Subcutaneous preadipocyte (primary cell): ENCODE data around the gene CALML3.

GRCh38 chr10:3484222-3484560, 300.8 kb downstream of the KLF6 start:
- CAGE, long polyA plus RNA = no peak

GRCh38 chr10:3493859-3495247, 290.7 kb downstream of the KLF6 start:
- CAGE, long polyA plus RNA = no peak

DNA sequence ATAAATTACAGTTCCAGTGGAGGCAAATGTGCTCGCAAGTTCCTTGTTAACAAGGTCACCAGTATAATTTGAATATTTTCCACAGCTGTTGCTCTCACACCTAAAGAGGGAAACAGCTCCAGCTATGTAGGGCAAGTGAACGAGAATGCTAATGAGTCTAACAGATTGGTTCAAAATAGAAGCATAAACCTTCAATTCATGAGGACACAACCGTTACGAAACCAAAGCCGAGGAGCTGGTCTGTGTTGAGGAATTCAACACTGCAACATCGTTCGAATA, 161.3 kb downstream of the KLF6 start:
- CAGE, long polyA plus RNA = no peak

- CAGE, long polyA plus RNA = no peak
These were observed 30.1 kb downstream of the KLF6 start for GRCh38 chr10:3754809-3755460.

- CAGE, long polyA plus RNA = no peak
These were observed 29.4 kb downstream of the KLF6 start for GRCh38 chr10:3755461-3756134.

DNA sequence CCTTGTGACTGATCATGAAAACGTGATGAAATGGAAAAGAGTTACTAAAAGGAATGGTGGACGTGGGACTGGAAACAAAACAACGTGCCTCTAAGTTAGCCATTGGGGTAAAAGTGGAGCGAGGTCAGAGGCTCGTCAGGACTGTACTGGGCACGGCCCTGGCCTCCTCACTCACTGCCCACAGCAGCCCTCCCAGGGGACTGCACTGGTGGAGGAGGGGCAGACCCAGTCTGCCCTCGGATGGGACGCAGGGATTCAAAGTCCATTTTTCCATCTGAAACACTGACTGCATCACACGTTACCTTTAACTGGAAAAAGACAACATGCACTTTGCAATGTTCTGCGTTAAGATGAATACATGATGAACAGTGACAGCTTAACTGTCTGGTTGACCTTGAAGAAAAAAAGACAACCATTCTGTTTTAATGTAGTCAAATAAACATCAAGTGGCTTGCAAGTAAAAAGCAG, 19.0 kb downstream of the KLF6 start:
- CAGE, long polyA plus RNA = no peak

DNA sequence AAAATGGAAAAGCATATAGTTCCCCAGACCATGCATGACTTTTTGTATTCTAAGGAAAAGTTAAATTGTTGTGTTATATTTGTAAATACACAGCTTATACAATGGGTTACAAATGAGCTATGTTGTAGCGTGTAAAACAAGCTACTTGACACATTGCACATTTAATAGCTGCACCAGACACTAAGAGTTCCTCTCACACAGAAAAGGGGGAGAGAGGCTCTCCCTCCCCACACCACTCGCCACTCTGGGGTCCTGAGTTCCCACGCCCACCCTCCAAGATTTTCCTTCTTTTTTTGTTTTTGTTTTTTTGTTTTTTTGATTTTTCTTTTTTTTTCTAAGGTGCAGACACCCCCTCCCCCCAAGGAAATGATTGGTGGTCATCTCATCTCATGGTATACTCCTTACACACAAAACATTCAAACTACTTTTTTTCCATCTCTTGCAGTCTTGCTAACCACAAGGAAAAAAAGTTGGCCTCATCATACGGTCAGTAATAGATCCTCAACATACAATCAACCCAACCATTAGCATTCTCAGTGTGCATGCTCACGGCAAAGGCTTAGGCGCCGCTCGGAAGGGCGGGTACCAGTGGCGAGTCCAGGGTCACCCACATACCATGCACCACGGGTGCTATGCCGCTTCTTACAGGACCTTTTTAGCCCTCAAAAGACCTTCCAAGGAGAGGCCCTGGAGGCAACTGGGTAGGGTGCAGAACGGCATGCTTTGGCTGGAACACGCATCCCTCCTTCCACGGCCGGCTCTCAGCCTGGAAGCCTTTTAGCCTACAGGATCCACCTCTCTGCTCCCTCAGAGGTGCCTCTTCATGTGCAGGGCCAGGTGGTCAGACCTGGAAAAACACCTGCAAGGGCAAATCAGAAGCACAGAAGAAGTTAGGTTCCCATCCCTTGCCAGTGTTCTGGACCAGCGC, 6.0 kb downstream of the KLF6 start:
- CAGE, long polyA plus RNA = no peak

GRCh38 chr10:3783682-3784572, 1.1 kb downstream of the KLF6 start:
- CAGE, long polyA plus RNA = no peak

GRCh38 chr10:3852996-3853416, 68.0 kb upstream of the KLF6 start:
- CAGE, long polyA plus RNA = no peak

DNA sequence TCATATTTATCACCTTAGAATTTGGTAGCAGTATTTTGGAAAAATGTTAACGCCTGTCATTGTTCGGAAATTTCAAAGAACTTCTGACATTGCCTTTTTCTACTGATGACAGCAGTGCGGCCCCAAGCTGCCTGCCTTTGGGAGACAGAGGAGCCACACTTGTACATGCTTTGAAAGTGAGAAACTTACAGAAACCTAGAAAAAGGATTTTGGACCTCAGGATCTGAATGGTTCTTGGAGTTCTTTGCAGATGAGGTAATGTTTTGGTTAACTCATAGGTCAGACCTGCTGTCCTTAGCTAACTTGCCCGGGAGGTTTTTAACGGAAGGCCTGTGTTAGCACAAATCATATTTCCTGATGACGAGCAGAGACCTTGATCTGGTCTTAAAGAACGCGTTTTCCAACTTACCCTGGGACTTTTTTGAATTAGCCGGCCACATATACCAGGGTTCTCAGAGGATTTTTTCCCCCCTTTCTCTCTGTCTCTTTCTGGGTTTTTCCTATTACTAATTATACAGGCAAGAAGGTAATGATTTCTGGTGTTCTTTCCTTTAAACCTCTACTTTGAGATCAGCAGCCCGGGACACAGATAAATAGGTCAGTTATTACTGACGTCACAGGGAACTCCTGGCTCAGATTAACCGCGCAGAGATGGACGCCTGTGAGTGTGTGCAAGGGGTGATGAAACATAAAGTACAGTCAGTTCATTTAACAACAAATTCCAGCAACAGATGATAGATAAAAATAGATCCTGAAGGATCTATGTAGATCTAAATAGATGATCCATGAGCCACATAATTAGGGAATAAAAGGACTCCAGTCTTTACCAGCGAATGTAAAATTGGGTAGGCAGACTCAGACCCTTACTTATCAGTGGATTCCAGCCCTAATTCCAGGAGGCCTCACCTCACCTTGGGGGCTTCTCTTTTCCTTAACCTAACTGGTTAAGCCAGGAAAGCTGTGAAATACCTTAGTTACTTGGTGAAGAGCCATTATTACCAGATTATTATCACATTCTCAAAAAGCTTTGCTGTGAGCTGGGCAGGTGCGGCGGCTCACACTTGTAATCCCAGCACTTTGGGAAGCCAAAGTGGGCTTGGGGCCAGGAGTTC, 101.9 kb upstream of the KLF6 start:
- CAGE, long polyA plus RNA = no peak

- CAGE, long polyA plus RNA = no peak
These were observed 206.9 kb upstream of the KLF6 start for GRCh38 chr10:3991961-3992317.

DNA sequence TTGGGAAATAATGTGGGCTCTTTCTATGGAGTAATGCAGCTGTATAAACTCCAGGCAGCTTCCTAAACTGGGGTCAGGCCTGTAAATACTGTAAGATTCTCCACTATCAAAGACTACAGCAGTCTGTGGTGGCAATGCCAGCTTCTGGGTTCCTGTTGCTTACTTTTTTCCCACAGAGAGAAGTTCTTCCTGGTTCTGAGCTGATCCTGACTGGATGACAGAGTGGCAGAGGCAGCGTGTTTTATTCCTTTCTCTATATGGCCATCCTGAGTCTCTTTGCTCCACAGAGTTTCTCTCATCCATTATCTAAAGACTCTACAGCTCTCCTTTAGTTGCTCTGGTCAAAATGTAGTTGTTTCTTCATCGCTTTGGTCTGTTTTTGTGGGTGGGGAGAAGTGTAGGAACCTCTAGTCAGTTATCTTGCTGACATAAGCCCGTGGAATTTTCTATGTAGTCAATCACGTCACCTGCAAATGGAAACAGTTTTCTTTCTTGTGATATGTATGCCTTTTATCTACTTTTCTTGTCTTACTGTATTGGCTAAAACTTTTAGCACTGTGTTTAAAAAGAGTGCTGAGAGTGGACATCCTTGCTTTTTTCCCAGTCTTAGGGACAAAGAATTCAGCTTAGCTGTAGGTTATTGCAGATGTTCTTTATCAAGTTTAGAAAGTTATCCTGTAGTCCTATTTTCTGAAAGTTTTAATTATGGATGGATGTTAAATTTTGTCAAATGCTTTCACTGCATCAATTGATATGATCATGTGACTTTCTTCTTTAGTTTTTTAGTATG, 42.2 kb downstream of the AKR1E2 start:
- CAGE, long polyA plus RNA = no peak

DNA sequence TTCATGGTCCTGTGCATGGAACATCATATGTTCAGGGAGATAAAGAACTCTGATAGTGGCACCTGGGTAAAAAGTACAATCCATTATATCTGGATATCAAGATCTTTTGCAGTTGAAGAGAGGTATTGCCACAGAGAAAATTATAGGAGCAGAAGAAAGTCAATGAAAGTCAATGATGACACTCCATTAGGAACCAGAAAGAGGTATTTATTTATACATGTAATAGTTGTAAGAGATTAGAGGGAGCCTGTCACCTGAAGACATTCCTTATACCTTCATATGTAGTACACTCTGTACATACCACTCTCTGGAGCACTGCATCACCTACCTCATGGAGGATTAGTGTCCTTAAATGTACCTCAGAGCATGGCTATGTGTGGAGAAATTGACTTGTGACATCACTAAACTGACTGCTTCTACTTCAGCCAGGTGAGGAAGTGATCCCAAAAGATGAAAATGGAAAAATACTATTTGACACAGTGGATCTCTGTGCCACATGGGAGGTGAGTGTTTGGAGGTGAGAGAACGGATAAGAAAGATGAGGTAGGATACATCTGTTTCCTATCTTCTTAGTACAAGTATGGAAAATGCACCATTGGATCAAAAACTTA, 4.8 kb downstream of the AKR1C1 start:
- CAGE, long polyA plus RNA = no peak

- CAGE, long polyA plus RNA = no peak
These were observed 34.0 kb downstream of the NET1 start for GRCh38 chr10:5445993-5447102.

DNA sequence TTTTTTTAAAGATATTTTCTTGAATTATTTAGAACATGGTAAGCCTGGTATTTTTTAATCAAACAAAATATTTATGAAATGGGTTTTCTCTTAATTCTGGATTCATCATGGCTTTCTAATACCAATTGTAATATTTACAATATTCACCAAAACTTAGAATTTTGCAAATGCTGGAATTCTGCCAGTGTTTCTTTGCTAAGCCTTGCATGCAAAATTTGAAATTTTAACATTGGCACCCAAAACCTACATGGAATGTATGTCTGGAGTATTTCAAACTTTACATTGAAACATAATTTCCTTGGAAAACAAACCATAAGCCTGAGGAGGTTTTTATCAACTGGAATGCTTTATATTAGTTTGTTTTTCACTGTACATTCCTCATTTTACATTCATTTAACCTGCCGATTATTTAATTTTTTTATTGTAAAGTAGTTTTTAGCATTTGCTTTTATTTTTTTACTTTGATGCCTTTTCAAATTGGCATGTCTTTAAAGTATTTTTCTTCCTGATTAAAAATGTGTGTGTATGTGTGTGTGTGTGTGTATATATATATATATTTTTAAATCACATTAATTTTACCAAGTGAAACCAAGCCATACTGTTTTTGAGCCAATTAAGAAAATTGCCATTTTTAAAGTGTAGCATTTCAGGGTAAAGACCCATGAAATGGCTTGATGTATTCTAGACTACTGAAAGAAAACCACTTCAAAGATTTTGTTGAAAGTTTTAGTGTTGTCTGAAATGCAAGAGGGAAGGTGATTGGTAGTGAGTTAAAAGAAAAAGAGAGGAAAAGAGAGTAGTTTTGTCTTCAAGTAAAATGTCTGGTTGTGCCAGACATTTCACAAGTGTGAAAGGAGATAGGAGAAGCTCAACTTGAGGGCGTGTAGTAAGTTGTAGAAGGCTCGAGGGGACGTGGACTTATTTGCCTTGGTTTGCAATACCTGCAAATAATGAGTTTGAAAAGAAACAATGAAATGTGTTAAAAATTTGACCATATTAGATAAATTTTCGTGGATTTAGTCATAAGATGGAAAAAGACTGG, 41.9 kb downstream of the CALML5 start:
- CAGE, long polyA plus RNA = no peak

GRCh38 chr10:5503436-5504038, 4.2 kb upstream of the CALML5 start:
- CAGE, long polyA plus RNA = no peak

- CAGE, long polyA plus RNA = no peak
These were observed at the start of gene CALML3 for GRCh38 chr10:5524479-5525278. CALML3 (plus strand) TSS chr10:5524961.

DNA sequence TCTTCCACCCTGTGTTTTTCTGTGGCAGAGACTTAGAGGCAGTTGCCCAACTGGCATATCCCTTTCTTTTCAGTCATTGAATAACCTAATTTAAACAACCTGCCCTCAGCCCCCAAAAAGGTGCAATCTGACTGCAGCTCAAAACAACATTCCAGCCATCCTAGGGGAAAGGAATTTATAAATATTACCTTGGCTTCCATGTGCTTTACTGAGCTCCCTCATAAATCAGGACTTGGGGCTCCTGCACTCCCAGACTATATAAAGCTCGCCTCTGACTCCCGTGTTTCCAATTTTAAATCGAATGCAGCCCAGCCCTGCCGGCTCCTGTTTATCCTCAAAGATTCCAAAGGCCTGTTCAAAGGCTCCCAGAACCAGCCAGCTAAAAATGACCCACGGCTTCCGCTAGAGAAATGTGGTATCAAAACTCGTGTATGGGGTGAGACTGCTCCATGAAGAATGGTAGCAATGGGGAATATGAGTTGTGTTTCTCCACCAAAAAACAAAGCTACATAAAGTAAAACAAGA, 4.9 kb downstream of the CALML3 start:
- CAGE, long polyA plus RNA = no peak

DNA sequence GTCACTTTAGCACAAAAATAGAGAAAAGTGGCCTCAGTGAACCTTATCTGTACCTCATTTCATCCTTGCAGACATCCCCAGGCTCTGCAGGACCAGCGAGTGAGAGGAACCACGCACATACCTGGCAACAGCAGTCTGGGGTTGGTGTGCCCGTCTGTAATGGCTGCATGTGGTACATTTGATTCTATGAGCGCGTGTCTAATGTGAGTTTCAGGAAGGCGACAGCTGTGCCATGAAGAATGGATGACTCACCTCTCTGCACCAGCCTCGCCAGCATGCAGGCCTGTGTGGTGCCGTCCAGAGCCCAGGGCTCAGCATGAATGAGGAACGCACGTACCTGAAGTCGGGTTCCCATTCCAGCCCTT, 54.6 kb downstream of the ASB13 start:
- CAGE, long polyA plus RNA = no peak

GRCh38 chr10:5626318-5626972, 40.0 kb downstream of the ASB13 start:
- CAGE, long polyA plus RNA = no peak